Skin of body (tissue), 2 donors: Measurements from ENCODE around the gene NTMT1.

GRCh38 chr9:129182532-129183099, 4.6 kb upstream of the IER5L start:
- RAMPAGE, long total RNA: no peak

DNA sequence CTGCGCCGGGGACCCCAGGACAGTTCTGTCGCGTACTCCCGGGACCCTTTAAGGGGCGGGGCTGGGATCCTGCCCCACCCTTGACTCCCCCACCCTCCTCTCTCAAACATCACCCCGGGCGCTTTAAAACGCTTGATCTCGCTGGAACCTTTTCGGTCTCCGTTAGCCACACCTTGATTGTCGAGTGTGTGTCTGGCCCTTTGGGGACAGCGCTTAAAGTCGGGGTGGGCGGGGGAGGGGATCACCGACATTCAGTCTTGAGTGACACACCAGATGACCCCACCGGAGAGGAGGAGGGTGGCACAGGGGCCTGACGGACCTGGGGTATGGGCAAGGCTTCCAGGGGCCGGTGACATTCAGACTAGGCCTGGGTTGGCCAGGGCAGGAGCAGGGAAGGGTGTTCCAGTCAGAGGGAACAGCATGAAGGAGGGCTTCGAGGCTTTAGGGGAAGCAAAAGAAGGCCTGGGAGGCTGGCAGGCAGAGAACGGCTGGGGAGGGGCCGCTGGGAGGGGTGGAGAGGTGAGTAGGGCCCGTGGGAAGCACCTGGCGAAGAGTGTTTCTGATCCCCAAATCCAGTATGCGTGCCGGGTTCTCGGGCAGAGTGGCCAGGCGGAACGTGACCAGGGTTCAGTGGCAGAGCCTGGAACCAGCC, 25.2 kb upstream of the IER5L start:
- RAMPAGE, long total RNA: no peak

DNA sequence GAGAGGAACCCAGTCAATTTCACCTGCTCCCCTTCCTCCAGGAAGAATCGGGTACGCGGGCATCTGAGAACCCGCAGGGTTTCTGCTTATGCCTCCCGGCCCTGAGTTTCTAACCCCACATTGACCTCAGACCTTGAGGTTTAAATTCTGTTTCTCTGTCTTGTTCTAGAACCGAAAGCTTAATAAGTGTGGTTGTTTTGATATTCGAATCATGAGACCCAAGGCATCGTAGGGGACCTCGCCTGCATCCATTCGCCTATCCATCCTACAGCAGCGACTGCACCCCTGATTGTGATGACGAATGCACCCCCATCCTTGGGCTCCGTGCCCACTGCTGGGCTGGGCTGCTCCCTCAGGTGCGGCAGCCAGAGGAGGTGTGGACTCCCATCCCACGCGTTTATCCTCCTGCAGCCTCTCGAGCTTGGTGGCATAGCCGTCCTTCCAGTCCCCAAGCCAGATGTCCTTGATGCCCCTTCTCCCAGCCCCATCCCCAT, 80.8 kb upstream of the IER5L start:
- RAMPAGE, long total RNA: no peak

DNA sequence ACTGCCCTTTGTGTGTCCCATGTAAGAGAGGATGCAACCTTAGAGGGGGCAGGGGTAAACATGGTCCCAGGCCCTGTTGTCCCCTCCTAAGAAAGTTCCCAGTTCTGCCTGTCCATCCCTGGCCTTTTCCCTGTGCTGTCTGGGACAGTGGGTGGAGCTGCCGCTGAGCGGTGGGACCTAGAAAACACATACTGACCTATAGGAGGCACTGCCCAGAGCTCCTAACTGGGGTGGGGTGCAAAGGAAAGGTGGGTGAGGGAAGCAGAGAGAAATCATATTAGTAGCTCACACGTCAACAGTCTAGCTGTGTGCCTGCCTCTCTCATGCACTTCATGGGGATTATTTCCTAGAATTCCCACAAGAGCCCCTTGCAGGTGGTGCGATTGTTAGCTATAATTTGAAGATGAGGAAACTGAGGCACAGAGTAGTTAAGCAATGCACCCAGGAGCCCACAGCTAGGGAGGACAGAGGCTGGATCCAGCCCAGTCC, 144.3 kb upstream of the IER5L start:
- RAMPAGE, long total RNA: no peak

- RAMPAGE, long total RNA: no peak
Observed at GRCh38 chr9:129432683-129433304, 188.1 kb downstream of the C9orf50 start.

- RAMPAGE, long total RNA: no peak
Observed at GRCh38 chr9:129482504-129483125, 138.3 kb downstream of the C9orf50 start.

DNA sequence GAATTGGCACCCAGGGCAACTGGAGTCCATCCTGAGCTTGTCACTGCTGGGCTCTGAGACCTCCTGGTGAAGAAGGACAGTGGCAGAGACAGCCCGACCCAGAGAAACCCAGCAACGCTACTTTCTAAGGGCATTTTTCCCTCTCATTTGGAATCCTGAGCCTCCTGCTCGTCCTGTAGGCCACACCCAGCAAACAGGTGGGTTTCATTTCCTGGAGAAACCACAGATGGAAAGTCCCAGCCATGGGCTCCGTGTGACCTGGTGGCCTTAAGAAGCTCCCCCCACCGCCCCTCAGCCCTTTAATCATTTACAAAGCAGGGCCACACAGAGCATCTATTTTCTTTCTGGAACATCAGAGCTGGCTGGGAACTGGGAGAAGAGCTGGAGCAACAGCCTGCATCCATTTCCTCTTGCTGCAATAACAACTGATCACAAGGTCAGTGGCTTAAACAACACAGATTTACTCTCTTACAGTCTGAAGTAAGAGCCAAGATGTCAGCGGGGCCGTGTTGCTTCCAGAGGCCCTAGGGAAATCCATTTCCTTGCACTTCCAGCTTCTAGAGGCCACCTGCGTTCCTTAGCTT, 40.7 kb downstream of the C9orf50 start:
- RAMPAGE, long total RNA: no peak

DNA sequence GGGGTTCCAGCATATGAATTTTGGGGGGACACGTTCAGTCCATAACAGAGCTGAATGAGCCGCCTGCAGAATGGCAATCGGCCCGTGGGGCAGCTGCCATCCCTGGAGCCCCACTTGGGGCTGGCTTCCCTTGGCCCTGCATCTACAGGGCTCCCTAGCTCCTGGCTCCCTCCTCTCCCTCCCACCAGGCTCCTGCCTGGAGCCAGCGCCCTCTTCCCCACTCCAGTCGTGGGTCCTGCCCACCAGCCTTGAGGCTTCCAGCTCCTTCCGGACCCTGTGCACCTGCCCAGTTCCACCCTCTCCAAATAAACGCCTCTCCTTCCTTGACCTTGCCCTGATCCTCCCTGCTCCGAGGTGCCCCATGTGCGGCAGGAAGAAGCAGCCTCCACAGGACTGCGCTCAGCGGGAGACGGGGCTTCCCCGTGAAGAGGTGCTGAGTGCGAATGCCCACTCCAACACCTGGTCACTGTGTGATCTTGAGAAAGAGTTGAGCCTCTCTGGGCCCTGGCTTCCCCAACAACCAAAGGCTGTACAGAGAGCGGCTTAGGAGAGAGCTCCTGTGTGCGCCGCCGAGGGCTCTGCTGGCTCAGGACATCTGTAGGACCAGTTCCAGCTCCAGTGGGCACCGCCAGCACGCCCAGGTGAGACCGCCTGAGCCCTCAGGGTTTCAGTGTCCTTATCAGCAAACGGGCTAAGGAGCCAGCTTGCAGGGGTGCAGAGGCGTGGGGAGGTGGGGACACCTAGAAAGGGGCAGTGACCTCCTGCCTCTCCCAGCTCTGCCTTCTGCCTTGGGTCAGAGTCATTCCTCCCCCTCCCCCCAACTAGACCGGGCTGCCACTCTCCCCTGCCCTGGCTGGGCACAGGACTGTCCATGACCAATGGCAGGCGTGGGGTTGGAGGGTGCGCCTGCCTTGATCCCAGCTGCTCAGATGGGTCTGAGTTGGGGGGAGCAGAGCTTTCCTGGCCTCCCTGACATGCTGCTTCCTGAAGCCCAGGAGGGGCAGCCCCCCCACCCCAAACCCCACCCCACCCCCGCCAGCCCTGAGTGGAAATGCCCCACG, 12.0 kb downstream of the C9orf50 start:
- RAMPAGE, long total RNA: no peak

- RAMPAGE, long total RNA: start-site peak on the plus strand at chr9:129626150-129626193, 45 and 13 reads in 2 replicates
Observed at GRCh38 chr9:129625847-129626641, at the start of gene NTMT1. Gene NTMT1, plus strand, starts transcription at chr9:129626163.

GRCh38 chr9:129626662-129627393, 865 bp downstream of the NTMT1 start:
- RAMPAGE, long total RNA: no peak

GRCh38 chr9:129630569-129631328, 4.8 kb downstream of the NTMT1 start:
- RAMPAGE, long total RNA: no peak

- RAMPAGE, long total RNA: no peak
Observed at GRCh38 chr9:129696941-129697621, 31.6 kb downstream of the PRRX2 start.

DNA sequence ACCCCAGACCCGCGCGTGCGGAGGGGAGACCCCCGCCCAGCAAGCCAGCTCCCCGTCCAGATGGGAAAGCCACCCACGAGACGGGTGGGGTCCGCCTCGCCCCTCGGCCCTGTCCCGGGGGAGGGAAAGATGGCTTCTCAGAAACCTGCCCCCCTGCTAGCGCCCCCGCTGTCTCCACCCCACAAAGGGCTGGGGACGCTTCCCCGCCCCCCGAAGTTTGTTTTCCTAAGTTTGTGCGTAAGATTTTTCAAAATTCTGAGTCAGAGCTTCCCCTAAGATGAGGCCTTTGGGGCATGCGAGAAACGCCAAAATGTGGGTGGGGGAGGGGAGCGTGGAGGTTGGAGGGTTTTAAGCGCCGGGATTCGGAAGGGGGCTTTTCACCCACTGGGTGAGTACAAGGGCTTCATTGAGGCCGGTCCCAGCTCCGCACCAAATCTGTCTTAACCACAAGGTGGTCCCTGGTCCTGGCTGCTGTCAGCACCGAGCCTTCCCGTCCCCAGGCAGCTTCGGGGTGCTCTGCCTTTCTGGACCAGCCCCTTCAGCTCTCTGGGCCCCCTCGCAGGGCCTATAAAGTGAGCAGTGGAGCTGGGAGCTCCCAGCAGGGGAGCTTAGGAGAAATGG, 32.3 kb downstream of the PRRX2 start:
- RAMPAGE, long total RNA: no peak

GRCh38 chr9:129805672-129806464, 2.9 kb downstream of the TOR1B start:
- RAMPAGE, long total RNA: no peak

DNA sequence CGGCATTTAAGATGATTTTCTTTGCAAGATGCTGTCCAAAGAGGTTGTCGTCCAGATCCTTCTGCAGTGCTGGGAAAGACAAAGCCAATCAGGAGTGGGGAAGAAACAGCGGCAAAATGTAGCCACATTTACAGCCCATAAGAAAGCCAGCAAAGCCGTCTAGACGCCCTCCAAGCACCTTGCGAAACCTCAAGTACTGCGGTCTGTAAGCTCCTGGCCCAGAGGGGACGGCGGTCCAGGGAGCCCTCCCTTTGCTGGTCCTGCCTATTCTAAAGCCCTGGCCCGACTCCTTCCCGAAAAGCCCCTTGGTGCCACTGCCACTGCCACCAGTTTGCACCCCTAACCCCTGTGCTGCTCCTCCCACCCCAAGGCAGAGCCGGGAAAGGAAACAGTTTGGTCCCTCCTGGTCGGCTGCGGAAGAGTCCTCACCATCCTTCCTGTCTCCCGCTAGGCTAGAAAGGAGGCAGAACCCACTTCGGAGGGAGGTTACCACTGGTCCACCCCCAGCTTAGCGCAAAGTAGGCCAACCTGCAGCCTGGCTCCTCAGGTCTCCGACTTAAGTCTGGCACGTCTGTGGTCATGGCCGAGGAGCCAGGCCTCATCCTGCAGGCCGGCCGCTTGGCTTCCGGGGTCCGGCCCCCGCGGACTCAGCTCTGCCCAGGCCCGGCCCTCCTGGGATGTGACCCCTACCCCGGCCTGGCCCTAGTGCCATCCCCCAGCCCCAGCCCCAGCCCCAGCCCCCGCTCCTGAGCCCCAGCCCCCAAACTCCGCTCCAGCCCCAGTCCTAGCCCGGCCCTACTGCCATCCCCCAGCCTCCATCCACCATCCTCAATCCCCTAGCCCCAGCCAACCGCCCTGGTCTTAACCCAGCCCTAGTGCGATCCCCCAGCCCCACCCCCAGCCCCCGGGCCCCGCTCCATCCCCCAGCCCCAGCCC, 890 bp downstream of the TOR1A start:
- RAMPAGE, long total RNA: no peak

DNA sequence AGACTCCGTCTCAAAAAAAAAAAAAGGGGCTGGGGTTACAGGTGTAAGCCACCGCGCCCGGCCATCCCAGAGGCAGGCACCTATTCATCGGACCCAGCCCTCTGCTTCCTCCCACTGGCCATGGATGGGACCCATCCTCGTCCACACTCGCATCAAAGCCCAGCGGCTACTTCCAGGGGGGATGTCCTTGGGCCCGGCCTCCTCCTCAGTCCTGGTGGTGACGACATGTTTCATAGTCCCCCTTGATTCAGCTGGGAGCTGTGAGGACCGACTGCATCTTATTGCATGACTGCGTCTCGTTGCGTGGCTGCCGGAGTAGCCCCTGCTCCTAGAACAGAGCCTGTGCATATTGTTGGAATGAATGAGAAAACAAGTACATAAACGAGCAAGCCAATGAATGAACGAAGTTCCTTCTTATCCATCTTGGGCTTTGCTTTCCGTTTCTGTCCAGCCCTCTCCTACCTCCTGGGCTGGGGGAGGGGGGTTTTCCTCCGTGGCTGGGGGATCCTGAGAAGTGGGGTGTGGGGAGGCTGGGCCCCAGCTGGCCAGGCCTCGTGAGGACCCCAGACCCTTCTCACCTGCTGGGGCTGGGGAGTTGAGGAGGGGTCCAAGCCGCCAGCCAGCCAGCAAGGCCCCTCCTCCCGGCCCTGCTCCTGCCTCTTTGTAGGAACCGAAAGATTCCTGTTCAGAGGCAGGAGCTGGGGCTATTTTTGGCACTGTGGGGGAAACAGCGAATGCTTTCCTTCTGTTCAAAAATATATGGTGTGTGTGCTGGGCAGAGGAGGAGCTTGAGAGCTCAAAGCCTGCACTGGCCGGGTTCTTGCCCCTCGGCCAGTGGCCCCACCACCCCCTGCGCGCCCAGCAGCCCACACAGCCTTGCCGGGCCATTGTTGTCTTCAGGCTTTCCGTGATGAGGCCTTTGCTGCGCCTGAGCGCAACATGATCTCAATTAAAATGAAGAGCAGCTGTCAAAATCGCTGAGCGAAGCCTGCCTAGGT, 13.1 kb downstream of the NCS1 start:
- RAMPAGE, long total RNA: no peak

- RAMPAGE, long total RNA: no peak
Observed at GRCh38 chr9:130414063-130414247, 30.8 kb upstream of the ASS1 start.

- RAMPAGE, long total RNA: no peak
Observed at GRCh38 chr9:130444091-130444464, 683 bp upstream of the ASS1 start.

DNA sequence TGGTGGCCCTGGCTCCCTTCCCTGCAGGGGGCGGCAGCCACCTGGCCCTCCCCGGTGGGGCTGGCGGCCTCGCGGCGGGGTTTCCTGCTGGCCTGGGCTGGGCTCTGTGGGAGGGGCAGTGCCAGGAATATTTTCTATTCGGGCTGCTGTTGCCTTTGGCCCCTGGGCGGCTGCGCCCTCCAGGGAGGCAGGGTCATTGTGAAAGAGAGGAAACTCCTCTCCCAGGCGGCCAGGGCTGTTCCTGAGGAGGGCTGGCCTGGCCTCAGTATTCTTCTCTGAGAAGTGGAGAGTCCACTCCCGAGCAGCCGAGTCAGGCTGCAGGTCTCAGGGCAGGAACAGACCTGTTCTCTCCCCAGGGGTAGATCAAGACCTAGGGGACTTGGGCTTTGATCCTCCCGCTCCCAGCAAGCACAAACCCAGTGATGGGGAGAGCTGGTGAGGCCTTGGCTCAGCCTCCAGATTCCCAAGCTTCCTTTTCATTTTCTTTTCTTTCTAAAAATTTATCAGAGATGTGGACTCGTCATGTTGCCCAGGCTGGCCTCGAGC, 842 bp downstream of the ASS1 start:
- RAMPAGE, long total RNA: no peak

DNA sequence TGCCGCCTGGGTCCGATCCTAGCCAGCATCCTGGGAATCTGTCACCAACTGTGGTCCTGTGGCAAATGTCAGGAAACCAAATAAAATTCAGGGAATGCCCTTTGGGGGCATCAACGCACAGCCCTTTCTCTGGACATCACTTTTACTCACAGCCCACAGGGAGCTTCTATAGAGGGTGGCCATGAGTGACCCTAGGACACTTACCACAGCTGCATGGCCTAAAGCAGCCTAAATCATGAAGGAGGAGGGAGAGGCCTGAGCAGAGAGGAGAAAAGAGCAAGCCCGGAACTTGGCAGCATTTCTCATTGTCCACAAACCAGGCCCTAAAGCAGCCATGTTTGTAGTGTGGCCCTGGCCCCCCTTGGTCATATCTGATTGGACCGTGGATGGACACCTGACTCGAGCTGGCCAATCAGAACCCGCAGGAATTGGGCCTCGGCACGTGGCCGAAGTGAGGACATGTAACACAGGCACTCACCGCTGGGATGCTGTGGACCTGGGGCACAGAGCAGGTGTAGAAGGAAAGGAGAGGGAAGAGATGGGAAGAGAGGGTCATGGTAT, 56.8 kb downstream of the ASS1 start:
- RAMPAGE, long total RNA: no peak